ENCODE data around the gene DSG2.

- PRO-cap: no peak
Measured at GRCh38 chr18:24632701-24633043, 172.2 kb downstream of the HRH4 start.

- PRO-cap: no peak
Measured at GRCh38 chr18:25282117-25282814, 69.7 kb downstream of the ZNF521 start.

GRCh38 chr18:25285935-25286557 lies 65.9 kb downstream of the ZNF521 start:
- PRO-cap: no peak

DNA sequence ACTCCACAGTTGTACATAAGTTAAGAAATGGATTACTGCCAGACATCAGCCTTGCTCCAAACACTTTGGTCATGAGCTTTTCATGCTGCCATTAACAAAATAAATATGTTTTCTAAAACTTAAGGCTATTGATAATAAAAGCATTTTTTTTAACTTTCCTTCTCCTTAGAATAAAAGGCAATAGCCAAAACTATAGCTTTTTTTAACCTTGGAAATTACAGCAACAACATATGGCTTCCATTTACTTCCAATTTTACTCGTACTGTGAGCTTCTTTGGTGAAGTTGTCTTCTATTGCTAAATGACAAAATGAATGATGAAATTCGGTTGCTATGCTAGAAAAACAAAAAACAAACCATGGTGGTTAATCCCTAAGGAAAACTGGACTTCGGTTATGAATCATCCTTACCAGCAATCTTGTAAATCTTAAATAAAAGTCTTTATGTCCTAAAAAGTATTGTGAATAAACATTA lies 63.1 kb downstream of the ZNF521 start:
- PRO-cap: no peak

- PRO-cap: no peak
Measured at GRCh38 chr18:26017506-26018319, 72.7 kb downstream of the SS18 start.

DNA sequence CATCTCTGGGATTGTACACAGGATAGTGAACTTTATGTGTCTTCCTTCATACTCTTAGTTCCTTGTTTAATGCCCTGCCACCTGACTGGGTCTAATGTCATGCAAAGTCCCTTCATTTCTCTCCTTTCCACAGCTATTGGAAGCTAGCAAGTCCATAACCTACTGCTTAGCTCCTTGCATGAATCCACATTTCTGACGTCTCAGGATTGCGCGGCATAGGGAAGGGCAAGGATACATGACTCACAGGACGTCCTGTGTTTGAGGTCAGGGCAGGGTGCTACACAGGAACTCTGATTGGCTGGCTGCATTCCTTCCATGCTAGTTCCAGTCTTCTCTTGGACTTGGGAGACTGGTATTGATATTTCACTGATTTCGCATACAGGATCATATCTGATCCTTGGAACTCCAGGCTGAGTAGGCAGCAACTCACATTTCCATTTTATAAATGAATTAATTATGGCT lies 137.9 kb downstream of the CDH2 start:
- PRO-cap: no peak

DNA sequence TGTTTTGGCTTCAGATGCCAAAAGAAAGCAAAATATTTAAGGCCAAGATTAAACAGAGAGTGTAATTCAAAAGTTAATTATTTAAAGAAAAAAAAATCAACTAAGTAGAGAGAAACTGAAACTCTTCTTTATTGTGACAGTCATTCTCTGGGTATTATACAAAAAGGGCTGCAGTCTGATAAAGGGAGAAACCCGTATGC lies 8.3 kb downstream of the CDH2 start:
- PRO-cap: no peak

DNA sequence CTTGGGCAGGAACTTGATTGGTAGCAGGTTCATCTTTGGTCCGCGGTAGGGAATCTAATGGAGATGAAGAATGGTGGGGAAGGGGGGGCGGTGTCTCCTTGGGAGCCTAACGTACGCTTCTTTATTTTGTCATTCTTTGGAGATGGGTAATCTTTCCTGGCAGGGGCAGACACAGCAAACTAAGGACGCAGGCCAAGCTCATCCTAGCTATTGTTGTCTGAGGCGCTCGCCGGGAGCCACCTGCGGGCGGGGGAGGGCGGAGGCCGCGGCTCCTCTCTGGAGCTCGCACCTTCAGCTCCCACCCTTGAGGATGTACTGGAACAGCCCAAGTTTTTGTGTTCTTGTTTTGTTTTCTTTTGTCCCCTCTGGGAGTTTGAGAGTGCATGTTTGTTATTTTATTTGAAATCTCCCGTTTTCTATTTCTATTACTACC lies 1.3 kb upstream of the CDH2 start:
- PRO-cap: no peak

GRCh38 chr18:28767941-28768230 lies 591.0 kb upstream of the CDH2 start:
- PRO-cap: no peak

- PRO-cap: no peak
Measured at GRCh38 chr18:29594424-29594798, 1417.5 kb upstream of the CDH2 start.

- PRO-cap: no peak
Measured at GRCh38 chr18:31029427-31029850, 13.1 kb downstream of the DSC3 start.

- PRO-cap: no peak
Measured at GRCh38 chr18:31099442-31099831, 2.8 kb downstream of the DSC2 start.

DNA sequence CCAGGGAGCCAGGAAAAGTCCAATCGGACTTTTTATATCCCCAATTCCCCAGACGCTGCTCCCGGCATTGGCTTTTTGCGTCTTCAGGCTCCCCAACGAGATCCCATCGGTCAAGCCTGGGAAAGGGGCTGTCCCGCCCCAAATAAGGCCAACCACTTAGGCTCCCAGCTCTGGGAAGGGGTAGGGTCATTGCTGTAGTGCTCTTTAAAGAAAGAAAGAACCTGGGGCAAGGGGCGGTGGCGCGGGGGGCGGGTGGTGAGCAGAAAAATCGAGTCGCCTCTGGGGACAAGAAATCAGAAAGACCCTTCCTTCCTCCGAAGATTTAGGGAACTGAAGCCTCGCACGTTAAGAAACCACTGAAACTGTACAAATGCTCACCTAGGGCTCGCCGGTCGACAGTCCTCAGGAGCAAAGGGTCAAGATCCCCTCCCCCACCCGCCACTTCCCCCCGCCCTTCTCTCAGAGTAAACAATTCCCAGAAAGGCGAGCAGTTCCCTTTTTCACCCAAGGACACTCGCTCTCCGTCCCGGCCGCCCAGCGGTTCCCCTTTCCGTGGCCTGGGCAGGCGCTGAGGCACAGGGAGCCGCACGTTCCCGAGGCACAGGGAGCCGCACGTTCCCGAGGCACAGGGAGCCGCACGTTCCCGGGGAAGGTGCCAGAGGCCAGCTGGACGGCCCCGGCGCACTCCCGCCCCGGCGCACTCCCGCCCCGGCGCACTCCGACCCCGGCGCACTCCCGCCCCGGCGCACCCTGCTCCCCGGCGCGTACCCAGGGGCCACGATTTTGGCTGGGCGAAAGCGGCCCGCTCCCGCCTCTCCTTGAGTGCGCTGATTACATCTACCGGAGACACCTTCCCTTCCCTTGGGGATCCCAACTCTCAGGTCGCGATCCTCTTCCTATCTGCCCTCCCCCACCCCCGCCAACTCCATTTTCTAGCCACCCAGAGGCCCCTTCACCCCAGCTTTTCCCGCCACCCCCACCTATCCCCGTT lies 1.1 kb downstream of the DSC2 start:
- PRO-cap: bidirectional peak, plus-strand start at position 553 of the sequence, minus-strand start at position 397 of the sequence

- PRO-cap: no peak
Measured at GRCh38 chr18:31206013-31206415, 43.4 kb upstream of the DSC1 start.

DNA sequence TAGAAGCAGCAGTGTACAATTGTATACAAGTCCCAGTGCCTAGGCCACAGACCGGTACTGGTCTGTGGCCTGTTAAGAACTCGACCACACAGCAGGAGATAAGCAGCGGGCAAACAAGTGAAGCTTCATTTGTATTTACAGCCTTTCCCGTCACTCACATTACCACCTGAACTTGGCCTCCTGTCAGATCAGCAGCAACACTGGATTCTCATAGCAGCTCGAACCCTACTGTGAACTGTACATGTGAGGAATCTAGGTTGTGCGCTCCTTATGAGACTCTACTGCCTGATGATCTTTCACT lies 60.8 kb upstream of the DSC1 start:
- PRO-cap: no peak

- PRO-cap: no peak
Measured at GRCh38 chr18:31426708-31427493, 20.6 kb upstream of the DSG3 start.

GRCh38 chr18:31486473-31487173 lies 11.4 kb upstream of the DSG2 start:
- PRO-cap: no peak

DNA sequence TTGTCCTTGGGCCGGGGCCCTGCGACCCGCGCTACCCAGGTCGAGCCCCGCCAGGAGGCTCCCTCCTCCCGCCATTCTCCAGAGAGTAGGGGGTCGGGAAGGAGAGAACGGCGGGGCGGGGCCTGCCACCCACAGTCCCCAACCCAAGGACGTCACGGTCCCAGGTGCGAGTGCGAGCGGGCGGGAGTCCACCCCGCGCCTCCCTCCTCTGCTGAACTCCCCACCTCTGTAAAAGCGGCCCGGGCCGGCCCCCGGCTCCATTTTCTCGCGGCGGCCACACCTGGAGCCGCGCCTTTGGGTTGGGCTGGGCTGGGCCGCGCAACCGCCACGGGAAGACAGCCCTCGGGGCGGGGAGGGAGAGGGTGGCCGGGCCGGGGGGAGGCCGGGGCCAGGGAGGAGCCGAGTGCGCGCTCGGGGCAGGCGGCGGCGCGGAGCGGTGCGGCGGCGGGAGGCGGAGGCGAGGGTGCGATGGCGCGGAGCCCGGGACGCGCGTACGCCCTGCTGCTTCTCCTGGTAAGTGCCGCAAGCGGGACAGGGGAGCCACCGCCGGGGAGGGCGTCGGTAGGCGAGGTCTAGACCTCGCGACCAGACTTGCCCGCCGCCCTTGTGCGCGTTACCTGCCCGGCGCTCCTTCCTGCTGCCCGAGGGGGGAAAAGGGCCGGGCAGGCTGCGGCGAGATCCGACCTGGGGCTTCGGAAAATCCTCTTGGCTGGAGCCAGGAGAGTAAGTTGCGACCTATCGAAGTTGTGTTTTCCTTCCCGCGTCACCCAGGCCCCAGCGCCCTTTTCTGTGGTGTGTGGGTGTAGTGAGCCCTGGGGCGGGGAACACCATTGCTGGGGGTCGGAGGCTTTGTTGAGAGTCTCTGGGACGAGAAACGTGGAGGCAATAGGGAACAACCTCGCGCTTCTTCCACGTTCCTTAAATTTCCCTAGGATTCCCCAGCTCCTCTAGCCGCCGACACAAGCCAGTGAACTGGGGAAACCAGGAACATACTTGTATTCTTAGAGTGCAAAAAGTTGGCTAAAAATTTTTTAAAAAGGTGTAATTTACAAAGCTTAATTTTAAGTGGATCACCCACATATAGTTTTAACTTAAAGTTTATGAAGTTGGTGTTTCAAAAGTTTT lies at the start of gene DSG2:
TSS of gene DSG2 (plus strand) at position 394 of the 1,125 bp plus-strand sequence.
- PRO-cap: bidirectional peak, plus-strand start at position 439 of the sequence, minus-strand start at position 296 of the sequence

DNA sequence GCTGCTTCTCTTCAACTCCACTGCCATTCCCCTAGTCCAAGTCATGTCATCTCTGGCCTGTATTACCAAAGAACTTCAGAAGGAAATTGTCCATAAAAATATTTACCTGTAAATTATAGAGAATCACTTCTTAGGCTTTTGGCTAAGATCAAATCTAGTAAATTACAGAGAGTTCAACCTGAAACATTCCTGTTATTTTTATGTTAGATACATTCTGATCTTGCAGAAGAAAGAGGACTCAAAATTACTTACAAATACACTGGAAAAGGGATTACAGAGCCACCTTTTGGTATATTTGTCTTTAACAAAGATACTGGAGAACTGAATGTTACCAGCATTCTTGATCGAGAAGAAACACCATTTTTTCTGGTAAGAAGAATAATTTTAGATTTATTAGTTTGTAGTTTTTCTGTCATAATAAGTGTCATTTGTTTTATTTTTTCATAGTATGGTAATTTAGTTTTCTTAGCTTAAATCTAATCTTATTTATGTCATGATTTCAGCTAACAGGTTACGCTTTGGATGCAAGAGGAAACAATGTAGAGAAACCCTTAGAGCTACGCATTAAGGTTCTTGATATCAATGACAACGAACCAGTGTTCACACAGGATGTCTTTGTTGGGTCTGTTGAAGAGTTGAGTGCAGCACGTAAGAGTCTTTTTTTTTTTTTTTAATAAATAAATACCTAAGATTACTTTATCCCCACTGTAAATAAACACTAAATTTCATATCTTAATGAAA lies 22.8 kb downstream of the DSG2 start:
- PRO-cap: no peak

- PRO-cap: no peak
Measured at GRCh38 chr18:31546099-31546667, 45.5 kb upstream of the TTR start.